Mesenteric fat pad (tissue), 1 donor: ENCODE measurements around a stretch of chr3.

- PRO-cap = no peak
These were observed 73.6 kb upstream of the TBL1XR1 start for GRCh38 chr3:177270842-177271391.

- PRO-cap = no peak
These were observed 267.0 kb upstream of the TBL1XR1 start for GRCh38 chr3:177464380-177464582.

GRCh38 chr3:177646835-177647117 lies 449.5 kb upstream of the TBL1XR1 start:
- PRO-cap = no peak

GRCh38 chr3:177676612-177677304 lies 479.5 kb upstream of the TBL1XR1 start:
- PRO-cap = no peak

DNA sequence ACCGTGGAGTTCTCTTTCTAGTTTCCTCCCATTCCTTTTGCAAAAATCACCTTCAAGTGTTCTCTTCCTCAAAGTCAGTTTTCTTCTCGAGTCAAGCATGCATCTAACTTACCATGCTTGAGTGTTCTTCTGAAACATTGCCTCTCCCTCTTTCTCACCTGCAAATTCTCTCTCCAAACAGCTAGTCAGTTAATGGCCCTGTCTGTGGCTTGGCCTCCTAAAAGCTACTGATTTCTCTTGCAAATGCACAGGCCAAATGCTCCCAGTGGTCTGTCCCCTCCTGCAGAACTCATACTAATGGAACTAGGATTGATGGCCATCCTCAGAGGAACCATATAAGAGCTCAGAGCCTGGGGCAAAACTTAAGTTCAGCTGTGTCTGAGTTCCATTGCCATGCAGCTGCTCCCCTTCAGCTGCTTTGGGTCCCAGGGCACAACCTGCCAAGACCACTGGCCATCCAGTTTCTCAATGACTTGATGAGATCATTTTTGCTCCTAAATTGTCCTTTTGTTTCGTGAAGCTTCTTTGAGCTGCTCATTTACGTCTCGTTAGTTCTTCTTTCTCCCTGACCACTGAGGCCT lies 529.4 kb upstream of the TBL1XR1 start:
- PRO-cap = no peak

DNA sequence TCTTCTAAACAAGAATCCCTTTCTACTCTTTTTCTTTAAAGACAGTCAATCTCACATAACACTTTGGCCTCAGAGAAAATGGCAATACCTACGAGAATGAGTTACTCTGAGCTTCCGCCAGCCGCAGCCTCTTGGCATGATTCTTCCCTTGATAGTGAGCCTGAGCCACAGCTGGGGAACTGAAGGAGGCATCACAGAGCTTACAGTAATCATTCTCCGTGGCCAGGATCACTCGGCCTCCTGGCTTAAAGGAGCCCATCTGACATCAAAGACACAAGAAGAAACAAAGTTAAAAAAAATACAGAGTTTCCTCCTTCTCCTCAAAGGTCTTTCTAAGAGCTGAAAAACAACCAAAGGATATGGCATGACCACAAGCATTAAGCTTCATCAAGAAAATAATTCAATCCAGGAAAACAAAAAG lies 44.0 kb downstream of the ZMAT3 start:
- PRO-cap = no peak

DNA sequence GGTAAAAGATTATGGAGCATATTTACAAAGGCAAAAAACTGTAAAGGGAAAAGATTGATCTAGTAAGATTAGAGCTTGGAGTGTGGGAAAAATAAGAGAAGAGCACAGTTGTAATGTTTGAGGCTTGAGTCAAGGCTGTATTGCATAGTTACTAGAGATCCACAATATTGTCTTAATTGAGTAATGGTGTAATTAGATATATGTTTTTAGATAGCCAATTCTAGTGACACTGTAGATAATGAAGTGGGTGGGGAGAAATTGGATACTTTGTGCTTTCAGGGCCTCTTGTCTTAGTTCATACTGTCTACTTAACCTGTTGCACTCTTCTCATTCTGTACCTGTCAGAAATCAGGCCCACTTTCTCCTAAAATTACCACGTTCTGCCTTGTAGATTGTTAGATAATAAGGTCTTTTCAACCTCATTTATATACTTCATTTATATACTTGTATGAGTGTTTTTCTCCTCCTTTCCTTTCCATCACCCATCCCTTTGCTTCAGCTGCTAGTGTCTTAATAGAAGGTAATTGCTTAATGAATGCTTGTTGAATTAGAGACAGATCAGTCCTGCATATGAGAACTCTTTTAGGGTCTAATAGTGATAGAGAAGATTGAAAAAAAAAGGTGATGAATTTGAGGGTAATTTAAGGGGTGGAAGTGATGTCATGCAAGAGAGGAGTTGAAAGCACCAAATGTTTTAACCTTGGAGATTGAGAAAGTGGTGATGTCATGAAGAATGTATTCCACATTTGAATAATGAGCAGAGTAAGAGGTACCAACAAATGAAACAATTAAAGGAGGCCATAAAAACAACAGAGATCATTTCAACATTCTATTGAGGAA lies 32.0 kb downstream of the PIK3CA start:
- PRO-cap = no peak

GRCh38 chr3:179220870-179221300 lies 30.0 kb downstream of the KCNMB3 start:
- PRO-cap = no peak

DNA sequence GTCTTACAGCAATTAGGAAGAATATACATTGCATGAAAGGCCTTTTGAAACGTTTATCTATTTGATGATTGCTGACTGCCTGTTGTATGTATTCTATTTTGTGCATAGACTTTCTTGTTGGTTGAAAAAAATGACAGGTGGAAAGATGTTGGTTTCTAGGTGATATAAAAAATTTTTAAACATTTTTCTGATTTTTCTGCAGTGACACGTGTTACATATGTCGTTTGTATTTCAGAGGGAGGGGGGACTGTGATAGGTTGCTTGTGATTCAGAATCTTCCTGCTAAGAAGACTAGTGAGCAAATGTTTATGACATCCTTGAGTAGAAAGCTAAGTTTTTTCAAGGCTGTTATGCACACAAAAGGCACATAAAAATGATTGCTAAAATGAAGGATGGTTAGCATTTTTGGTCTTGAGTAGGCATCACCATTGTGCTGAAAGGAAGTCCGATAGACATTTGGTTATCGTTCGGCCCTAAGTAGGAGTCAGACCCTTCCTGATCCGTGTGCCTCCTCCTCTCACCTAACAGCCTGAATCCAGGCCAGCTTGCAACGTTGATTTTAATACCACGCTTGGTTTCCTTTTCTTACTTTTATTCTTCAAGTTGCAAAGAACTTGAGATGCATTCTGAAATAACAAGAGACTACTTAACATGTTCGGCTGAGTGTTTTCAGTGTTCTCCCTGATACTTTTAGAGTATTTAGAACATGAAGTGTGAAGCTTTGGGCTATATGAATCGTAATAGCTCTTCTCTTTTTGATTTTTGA lies 1.5 kb downstream of the ZNF639 start:
- PRO-cap = no peak

DNA sequence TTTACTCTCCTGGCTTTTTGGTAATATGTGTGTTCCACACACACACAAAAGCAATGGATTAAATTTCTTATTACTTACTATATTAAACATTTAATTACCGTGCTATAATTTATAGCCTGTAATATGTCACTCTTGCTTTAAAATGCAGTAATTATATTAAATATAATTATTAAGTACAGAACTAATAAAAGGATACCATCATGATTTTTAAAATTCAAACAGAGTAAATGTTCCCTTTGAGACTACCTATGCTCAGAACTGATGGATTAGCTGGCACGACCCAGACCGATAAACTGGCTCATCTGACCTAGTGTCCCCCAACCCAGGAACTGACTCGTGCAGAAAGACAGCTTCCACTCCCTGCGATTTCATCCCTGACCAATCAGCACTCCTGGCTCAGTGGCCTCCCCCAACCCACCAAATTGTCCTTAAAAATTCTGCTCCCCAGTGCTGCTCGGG lies 1.4 kb upstream of the MFN1 start:
- PRO-cap = no peak

- PRO-cap = no peak
These were observed 19.1 kb downstream of the GNB4 start for GRCh38 chr3:179431894-179432783.

DNA sequence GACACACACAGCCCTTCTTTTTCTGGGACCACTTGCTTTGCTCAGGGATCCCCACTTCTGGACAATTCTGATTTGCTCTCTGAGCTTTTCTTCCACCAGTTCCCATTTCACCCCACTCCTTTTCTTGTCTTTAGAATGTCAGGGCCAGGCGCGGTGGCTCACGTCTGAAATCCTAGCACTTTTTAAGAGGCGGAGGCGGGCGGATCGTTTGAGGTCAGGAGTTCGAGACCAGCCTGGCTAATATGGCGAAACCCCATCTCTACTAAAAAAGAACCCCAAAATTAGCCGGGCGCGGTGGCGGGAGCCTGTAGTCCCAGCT lies 903 bp downstream of the USP13 start:
- PRO-cap = no peak

DNA sequence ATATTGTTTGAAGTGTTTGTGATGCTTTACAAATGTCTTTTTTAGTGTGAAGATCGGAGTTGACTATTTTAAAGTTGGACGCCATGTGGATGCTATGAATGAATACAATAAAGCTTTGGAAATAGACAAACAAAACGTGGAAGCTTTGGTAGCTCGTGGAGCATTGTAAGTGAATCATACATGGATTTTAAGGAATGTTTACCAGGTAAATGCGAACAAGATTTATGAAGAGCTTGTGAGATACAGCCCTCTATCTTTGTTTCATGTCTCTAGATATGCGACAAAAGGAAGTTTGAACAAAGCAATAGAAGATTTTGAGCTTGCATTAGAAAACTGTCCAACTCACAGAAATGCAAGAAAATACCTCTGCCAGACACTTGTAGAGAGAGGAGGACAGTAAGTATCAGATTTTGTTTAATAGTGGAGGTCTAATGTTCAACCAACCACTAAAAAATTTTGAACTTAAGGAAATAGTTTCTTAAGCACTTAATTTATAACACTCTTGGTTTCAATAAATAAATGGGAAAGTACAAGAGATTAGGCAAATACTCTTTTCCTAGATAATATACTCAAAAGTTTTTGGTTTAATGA lies 4.3 kb downstream of the TTC14 start:
- PRO-cap = no peak

- PRO-cap = no peak
These were observed 121.4 kb upstream of the DNAJC19 start for GRCh38 chr3:181110959-181111348.

DNA sequence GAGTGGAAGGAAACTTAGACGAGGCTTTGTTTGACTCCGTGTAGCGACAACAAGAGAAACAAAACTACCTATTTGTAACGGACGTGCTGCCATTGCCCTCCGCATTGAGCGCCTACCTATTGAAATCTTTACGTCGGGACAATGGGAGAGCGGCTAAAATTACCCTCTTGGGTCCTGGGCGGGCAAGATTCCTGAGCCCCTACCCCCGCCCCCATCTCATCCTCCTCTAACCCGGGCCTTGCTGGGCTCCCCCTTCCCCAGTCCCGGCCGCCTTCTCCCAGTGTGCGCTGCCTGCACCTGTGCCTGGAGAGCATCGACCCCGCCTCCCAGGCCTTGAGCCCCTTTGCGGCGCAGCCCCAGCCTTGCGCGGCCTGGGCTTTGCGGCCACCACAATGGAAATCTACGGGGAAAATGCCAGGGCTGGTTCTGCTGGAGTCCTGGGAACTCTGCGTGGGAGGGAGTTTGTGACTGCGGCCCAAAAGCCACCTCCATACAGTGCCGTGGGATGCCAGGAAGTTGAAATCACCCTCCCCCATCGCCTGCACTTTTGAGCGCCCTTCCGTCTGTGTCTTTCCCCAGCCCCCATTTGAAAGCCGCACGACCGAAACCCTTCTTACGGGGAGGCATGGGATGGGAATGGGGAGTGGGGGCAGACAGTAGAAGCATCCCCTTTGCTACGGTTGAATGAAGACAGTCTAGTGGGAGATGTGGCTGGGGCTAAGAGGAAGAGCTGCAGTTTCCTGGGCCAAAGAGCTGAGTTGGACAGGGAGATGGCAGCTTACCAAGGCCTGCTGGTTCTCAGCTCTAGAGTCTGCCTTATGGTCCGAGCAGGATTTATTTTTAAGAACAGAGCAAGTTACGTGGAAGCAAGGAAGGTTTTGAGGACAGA lies 1.1 kb upstream of the SOX2 start:
- PRO-cap = no peak

GRCh38 chr3:181715995-181716476 lies 4.3 kb downstream of the SOX2 start:
- PRO-cap = no peak

- PRO-cap = no peak
These were observed 428.4 kb upstream of the ATP11B start for GRCh38 chr3:182364647-182365529.

- PRO-cap = no peak
These were observed 54.4 kb upstream of the ATP11B start for GRCh38 chr3:182738704-182739561.

GRCh38 chr3:182794977-182795879 lies 1.9 kb downstream of the ATP11B start:
- PRO-cap = no peak

DNA sequence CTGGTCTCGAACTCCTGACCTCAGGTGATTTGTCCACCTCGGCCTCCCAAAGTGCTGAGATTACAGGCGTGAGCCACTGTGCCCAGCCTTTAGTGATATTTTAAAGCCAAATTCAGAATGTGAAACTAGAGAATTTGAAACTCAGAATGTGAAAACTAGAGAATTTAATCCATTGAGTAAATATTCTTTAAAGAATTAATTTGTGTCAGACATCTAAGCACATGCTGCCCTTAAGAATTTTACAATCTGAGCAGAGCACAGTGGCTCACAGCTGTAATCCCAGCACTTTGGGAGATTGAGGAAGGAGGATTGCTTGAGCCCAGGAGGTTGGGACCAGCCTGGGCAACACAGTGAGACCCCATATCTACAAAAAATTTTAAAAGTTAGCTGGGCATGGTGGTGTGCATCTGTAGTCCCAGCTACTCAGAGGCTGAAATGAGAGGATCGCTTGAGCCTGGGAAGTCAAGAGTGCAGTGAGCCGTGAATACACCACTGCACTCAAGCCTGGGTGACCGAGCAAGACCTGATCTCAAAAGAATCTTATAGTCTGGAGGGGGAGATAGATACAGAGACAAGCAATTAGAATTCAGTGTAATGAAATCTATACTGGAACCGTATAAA lies 21.1 kb downstream of the ATP11B start:
- PRO-cap = no peak